Mammary microvascular endothelial cell (primary cell): ENCODE measurements around a stretch of chr10.

DNA sequence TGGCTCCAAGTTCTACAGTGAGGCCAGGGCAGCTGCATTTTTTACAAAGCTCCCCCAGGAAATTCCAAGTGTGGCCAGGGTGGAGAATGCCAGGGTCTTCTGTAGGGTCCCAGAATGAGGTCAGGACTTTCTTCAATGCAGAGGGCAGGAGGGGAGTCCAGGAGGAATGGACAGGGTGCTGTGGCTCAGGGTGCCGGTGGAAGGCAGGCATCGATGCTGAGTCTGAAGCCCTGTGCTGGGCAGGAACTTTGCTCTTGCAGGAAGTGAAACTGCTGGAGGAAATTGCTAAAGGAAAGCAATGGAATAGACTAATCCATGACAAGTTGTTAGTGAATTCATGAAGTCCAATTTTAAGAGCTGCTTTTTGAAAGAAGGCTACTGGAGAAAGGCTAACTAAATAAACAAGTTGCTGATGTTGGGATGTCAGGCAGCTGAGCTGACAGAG is 14.8 kb downstream of the PTPRE start:
- RAMPAGE, long total RNA, result no peak

DNA sequence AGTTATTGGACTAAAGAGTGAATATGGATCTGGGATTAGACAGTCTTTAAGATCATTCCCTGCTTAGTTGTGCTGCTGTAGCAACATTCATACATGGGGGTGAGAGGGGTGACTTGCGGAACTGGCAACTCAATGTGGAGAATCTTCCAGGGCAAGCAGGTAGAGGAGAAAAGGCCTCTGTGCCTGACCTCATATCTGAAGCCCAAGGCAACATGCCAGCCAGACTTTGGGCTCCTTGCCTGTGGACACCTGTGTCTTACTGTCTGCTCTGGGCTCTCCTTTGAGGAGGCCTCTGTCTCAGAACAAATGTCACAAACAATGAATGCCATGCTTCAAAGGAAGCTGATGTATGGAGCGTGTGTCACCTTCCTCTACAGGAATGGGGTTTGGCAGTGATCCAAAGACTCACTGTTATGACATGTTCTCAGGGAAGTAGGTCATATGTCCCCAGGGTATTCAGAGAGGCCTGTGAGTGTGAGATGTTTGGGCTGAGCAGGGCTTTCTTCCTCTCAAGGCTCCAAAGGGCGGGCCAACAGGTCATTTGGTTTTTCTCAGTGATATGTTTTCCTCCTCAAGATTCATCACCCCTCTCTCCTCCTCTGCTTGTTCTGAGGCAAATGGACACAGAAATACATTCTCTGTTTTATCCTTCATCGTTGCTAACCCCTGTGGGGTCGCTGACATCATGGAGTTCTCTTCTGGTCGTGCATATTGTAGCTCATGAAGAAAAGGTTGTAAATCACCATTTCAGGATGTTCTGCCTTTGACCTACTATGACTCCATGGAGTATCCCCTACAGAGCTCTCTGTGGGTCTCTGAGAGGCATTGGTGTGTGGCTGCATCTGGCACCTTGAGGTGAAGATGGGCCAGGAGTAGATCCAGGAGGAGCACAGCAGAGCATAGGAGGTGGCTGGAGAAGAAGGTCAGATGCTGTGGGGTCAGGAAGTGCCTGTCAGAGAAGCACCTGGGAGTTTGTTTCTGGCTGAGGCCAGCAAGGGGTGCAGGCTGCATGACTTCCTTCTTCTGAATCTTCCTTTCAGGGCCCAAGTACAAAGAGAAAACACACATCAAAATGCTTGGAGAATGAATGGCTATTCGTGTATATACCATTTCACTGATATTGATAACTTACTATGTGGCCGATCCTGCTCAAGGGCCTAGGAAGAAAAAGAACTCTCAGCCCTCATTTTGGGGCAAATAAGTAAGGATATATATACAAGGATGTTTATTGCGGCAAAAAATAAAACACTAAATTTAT is 38.7 kb downstream of the PTPRE start:
- RAMPAGE, long total RNA, result no peak

DNA sequence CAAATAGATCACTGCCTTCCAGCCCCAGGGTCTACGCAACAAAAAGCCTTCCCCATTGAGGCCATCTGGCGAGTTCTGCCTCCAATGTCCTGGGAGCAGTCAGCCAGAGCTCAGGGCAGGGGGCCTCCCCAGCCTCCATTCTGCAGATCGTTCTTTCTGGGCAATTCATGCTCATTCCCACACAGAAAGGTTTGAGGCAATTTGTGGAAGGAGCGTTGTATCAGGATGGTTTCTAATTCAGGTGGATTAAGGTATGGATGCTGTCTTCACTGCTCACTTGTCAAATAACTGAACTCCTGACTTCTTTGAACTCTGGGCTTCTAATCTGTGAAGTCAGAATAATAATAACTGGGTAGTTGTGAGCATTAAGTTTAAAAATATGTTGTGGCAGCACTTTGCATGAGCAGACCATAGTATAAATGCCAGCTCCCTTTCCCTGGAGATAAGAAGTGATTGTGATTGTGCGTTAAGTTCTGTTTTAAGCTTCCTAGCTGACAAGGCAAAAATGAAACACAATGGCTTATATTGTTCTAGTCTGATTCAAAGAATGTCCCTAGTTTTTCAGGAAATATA is 61.6 kb downstream of the PTPRE start:
- RAMPAGE, long total RNA, result no peak

DNA sequence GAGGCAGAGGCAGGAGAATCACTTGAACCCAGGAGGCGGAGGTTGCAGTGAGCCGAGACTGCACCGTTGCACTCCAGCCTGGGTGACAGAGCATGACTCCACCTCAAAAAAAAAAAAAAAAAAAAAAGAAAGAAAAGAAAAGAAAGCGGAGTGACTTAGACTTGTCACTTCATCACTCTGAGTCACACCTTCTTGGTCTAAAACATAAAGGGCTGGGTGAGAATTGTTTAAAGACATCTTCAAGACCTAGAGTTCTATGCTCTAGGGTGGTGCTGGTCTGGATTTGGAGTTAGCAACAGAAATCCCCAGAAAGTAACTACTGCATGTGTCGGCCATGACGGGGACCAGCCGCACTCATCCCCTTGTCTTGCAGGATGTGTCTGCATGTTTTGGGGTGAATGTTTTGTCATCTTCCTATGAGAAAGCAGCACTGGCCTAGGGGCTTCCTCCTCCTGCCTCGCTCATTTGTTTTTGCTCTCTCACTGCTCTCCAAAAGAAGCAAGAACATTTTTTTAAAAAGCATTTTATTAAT is 83.5 kb downstream of the PTPRE start:
- RAMPAGE, long total RNA, result no peak

GRCh38 chr10:127990839-127991615 is 84.1 kb downstream of the PTPRE start:
- RAMPAGE, long total RNA, result no peak

DNA sequence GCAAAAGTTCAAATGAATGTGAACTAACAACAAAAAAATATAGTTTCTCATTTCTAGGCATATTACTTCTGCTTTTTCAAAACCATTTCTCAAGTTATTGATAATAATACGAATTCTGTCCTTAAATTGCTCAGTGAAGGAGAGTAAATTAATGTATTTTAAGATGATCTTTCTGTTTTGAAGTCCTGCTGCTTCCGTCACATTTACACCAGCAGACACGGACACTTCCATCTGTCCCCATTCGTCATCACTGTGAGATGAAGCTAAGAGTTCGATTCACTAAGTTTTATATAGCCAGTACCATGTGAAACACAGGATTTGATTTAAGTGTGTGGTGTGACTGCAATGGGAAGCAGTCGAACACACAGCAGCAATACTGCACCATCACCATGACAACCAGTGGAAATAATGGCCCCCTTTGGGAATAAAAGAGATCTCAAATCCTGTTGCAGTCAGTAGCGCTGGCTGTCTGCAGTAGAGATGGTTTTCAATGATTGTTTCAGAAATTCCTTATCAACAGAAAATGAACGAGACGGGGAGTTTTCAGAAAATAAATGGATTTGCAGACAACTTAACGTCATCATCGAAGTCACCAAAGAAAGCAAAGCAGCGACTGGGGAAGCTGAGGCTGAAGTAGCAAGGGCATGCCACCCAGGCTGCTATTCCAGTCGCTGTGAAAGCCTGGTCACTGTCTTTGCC is 90.9 kb downstream of the PTPRE start:
- RAMPAGE, long total RNA, result no peak

DNA sequence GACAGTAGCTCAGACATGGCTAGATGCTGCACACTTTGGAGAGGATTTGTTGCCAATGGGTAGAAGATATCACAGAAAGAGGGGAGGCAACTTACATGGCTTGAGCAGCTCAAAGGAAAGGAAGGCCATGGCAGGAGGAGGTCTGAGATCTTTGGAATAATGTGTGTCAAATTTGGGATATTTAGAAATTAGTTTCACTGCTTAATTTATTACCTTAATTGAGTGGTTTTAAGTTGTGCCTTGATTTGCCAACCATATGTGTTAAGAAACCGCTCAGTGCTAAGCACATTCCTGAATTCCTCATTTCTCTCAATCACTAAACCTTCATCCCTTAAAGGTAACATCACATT is 68.5 kb downstream of the MKI67 start:
- RAMPAGE, long total RNA, result no peak

DNA sequence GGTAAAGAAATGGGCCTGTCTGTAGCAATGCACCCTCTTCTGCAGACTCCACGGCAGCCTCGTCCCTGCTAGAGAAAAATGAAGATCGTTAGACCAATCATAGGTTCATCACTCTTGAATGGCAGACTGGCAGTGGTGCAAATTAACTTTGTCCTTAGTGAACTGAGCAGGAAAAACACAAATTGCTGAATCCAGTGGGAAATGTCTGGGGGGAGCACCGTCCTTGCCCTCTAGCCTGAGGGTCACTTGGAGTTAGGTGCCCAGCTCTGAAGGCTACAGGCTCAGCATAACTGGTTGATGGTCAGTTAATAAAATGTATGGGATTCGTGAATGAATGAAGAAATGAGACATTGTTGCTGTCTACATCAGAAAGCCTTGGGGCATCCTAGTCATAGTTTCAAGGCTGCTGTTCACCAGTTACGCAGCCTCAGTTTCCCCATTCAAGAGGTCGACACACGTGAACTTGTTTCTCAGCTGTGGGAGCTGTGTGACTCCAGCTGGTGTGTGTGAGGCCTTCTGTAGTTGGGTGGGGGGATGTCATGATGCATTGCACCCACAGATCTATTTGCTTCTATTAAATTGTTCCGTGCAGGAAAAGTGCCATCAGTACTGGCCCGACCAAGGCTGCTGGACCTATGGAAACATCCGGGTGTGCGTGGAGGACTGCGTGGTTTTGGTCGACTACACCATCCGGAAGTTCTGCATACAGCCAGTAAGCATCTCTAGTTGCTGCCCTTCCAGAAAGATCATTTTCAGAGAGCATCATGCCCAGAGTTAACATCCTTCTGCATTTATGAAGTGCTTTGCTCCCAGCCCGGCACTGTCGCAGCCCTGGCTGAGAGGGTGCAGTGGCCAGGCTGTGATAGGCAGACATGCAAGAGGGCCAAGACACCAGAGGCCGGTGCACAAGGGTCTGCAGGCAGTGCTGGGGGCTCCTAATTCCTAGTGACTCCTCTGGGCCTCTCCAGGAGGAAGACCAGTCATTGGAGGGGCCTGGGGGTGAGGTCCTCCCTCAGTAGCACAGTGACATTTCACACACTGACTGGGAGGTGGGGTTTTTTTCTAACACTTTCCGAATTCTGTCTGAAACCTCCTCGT is 60.4 kb downstream of the MKI67 start:
- RAMPAGE, long total RNA, result no peak

DNA sequence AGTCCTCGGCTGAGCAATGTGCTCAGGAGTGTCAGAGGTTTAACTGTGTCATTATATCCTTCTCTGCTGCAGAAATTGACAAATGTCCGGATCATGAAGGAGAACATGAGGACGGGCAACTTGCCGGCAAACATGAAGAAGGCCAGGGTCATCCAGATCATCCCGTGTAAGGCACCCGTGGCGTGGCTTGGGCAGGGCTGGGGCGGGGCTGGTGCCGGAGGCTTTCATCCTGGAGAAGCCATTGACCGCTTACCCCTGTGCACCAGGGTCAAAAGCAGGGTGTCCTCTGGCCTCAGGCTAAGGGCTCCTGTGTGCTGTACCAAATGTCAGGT is 55.5 kb downstream of the MKI67 start:
- RAMPAGE, long total RNA, result no peak

GRCh38 chr10:128072978-128073647 is 53.1 kb downstream of the MKI67 start:
- RAMPAGE, long total RNA, result no peak

- RAMPAGE, long total RNA, result no peak
These were observed 157.4 kb downstream of the MGMT start for GRCh38 chr10:129624246-129624946.

DNA sequence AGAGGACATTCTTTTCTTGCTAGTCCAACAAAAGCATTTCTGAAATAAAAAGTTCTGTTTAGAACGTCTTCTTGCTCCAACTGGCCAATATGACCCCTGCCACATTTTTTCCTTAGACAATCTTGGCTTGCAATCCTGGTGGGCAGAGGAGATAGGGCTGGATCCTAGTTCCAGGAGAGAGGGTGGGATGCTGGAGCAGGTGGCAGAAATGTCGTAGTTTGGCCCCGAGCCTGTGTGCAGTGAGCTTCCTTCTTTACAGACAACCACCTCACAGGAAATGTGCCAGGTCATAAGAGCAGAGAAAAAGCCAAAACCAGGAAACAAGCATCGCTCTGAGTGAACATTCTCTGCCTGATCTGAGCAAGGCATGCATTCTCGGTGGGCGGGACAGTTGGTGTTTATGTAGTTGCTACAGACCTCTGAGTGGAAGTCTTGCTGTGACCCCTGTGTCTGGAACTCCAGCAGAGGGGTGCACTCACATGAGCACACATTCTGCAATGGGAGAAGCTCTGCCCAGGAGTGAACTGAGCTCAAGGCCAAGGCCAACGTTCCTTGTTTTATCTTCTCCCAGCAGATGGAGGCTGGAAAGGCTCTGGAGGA is 230.2 kb downstream of the TCERG1L start:
- RAMPAGE, long total RNA, result no peak

- RAMPAGE, long total RNA, result no peak
These were observed 140.6 kb upstream of the PPP2R2D start for GRCh38 chr10:131760233-131760566.

- RAMPAGE, long total RNA, result no peak
These were observed 75.4 kb upstream of the PPP2R2D start for GRCh38 chr10:131825299-131825945.

GRCh38 chr10:131919161-131920003 is 18.6 kb downstream of the PPP2R2D start:
- RAMPAGE, long total RNA, result no peak

- RAMPAGE, long total RNA, result no peak
These were observed 38.6 kb downstream of the PPP2R2D start for GRCh38 chr10:131939491-131939801.

- RAMPAGE, long total RNA, result no peak
These were observed 15.9 kb upstream of the BNIP3 start for GRCh38 chr10:131997332-131998304.

DNA sequence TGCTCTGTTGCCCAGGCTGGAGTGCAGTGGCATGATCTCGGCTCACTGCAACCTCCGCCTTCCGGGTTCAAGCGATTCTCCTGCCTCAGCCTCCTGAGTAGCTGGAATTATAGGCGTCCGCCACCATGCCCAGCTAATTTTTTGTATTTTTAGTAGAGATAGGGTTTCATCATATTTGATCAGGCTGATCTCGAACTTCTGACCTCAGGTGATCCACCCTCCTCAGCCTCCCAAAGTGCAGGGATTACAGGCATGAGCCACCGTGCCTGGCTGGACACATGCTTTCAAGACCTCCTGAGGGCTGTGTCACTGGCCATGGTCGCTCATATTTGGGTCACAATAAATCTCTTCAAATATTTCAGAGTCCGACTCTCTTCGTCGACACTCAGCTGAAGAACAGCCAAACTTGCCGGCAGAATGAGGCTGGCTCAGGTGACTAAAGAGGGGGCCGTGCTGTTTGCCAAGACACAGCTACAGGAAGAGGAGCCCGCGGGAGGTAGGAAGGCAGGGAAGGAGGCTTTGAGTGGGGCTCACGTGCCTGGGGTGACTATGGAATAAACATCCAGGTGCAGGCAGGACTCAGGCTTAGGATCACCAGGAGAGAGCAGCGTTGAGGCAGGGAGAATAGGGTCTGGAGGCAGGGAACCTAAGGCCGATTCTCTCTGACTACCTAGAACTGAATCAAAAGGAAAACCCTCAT is 19.3 kb upstream of the BNIP3 start:
- RAMPAGE, long total RNA, result no peak

- RAMPAGE, long total RNA, result no peak
These were observed 42.4 kb downstream of the JAKMIP3 start for GRCh38 chr10:132108153-132108480.

GRCh38 chr10:132142832-132143110 is 44.0 kb upstream of the DPYSL4 start:
- RAMPAGE, long total RNA, result no peak